HTR-8/SVneo (cell line): ENCODE measurements around a stretch of chr21.

GRCh38 chr21:21200657-21201632 lies 202.7 kb downstream of the NCAM2 start:
- RRBS, result no CpG with 5 or more reads among the region's 6 CpGs

DNA sequence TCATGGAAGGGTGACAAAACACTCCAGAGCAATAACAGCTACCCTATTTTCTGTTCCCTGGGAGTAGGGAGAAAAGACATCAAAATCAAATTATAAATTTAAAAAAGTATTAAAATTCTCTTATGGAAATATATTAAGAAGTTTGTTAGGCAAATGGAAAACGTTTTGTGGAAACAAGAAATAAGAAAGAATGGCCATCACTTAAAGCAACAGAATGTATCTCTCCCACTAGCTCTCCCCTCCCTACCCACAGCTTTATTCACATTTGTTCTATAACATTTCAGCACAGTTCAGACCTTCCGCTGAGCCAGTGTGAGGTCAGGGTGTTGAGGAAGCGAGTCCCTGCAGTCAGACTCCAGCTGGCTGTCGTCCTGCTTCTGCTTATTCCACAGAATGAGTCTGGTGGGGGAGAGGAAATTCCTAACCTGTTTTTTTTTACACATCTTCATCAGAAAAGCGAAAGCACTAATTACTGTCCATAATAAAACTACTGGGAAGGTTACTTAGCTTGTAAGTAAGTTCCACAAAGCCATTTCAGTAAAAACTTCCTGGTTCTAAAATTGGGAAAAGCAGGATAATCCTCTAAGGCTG lies 39.1 kb downstream of the MRPL39 start:
- RRBS, result no CpG with 5 or more reads among the region's 5 CpGs

DNA sequence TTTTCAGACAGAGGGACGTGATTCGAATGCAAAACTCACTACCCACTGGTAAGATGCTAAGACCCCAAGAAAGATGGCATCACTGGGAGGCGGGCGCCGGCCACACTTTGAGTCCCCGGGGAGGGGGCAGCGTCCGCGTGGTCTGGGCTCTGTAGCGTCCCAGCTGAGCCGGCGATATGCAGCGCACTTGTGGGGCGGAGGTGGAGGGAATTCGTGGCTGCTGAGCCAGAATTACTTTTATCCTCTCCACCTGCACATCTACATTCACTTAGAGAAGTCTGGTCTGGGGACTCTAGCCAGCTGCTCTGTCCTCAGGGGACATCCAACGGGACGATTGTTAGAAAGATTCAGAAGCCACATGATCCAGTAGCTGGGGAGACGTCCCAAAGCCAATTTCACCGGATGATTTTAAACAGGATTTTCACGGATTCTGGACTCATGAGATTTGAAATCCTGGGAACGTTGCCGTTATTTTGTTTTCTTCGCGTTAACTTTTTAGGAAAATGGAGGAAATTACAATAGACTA lies 1.2 kb downstream of the JAM2 start:
- RRBS, result 3% methylated on average over 6 of the region's 24 CpGs

- RRBS, result no CpG with 5 or more reads among the region's 4 CpGs
These were observed 47.0 kb downstream of the ATP5PF start for GRCh38 chr21:25687672-25688150.

GRCh38 chr21:25897384-25897845 lies 162.6 kb downstream of the GABPA start:
- RRBS, result no CpG with 5 or more reads among the region's 4 CpGs

DNA sequence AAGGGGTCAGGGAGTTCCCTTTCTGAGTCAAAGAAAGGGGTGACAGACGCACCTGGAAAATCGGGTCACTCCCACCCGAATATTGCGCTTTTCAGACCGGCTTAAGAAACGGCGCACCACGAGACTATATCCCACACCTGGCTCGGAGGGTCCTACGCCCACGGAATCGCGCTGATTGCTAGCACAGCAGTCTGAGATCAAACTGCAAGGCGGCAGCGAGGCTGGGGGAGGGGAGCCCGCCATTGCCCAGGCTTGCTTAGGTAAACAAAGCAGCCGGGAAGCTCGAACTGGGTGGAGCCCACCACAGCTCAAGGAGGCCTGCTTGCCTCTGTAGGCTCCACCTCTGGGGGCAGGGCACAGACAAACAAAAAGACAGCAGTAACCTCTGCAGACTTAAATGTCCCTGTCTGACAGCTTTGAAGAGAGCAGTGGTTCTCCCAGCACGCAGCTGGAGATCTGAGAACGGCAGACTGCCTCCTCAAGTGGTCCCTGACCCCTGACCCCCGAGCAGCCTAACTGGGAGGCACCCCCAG lies 183.9 kb downstream of the GABPA start:
- RRBS, result no CpG with 5 or more reads among the region's 21 CpGs

GRCh38 chr21:25925813-25926532 lies 191.2 kb downstream of the GABPA start:
- RRBS, result no CpG with 5 or more reads among the region's 8 CpGs

- RRBS, result no CpG with 5 or more reads among the region's 3 CpGs
These were observed 172.4 kb downstream of the APP start for GRCh38 chr21:25998129-25998630.

DNA sequence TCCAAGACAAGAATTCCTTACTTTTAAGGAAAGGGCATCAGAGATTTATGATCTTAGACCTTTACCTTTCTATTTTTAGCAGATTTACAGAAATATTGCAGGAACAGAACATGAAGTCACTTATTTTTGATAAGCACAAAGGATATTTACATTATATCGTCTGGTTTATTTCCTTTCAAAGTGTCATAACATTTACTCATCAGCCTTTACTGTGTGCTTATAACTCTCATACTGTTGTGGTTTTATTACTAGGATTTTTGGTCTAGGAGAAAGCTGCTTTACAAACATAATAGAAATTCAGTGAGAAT lies 47.6 kb downstream of the APP start:
- RRBS, result no CpG with 5 or more reads among the region's 1 CpG

DNA sequence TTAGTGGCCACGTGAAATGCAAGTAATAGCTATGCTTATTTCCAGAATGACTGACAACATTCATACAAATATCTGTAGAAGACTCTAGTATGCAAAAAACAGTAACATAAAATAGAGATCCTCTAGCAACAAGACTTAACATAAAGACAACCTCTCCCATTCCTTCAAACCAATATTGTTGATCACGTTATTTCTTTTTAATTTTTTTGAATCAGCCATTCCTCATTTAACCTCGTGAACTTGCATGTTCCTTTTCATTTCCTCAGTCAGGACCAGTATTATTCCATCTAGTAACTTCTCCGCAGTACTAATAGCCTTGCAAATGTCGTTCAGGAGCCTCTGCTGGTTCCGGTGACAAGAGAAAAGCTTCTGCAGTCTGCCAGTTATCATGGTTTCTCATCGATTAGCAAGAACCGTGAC lies 3.1 kb downstream of the APP start:
- RRBS, result no CpG with 5 or more reads among the region's 8 CpGs

DNA sequence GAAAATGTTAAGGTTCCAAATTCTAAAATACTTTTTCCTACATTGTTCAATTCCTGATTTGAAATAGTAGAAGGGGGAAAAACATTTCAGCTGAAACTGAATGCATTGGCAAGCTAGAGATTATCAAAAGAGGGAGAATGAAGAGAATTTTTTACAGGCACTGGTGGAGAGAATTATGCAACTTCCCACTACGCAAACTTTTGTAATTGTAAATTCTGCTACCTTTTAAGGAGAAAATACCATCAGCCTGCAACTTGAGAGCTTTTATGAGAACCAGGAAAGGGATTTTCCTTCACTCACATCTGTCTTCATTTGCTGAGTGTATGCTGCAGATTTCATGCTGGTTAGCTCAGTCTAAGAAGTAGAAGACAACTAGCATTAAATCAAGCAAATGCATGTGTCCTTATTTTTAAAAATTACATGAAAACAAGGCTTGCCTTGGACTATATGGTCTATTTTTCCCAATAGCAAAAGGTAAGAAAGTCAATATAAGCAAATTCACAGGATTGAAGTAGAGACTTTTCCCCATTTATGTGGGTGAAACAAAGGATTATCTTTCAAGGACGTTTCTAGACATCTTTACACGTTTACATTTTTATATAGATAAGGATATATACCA lies 43.6 kb downstream of the ADAMTS1 start:
- RRBS, result no CpG with 5 or more reads among the region's 3 CpGs

- RRBS, result no CpG with 5 or more reads among the region's 4 CpGs
These were observed 10.3 kb downstream of the ADAMTS1 start for GRCh38 chr21:26834937-26835353.

DNA sequence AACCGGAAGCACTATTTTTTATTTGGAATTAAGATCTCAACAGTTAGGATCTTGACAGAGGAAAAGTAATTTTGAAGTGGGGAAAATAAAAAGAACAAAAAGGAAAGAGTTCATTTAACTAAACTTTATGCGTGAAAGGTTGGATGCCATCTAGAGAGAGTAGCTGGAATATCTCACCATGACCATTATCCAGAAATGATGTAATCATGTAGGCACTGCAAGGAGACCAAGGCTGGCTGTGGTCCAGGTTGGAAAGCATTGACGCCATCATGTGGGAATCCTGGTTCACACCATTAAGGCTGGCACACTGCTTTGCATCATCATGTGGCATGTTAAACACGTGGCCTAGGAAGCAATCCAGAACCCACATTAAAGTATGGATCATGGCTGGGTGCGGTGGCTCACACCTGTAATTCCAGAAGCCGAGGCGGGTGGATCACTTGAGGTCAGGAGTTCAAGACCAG lies 4.4 kb downstream of the ADAMTS1 start:
- RRBS, result no CpG with 5 or more reads among the region's 7 CpGs

DNA sequence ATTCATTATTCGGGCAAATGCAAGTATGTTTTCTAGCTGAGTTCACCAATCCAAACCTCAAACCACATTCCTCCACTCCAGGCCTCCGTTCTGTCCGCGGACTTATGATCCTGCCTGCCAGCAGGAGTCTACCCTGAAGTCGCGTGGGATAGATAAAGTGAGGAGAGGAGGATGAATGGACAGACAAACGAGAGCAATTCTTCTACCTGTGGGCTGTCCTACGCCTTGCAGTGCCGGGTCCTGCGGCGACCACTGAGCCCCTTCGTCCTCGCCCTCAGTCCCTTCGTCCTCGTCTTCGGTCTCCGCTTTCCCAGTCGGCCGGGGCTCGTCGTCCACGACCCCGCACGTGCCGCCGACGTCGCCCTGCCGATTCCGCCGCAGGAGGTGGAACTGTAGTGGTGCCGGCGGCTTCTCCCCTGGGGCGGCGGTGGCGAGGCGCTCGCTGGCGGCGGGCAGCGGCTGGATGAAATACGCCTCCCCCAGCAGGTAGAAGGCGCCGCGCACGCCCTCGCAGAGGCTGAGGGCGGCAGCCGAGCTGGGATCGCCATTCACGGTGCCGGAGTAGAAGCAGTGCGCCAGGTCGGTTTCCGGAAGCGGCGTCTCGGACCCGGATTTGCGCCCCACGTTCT lies 1.1 kb downstream of the ADAMTS1 start:
- RRBS, result 2% methylated on average over 19 of the region's 61 CpGs

DNA sequence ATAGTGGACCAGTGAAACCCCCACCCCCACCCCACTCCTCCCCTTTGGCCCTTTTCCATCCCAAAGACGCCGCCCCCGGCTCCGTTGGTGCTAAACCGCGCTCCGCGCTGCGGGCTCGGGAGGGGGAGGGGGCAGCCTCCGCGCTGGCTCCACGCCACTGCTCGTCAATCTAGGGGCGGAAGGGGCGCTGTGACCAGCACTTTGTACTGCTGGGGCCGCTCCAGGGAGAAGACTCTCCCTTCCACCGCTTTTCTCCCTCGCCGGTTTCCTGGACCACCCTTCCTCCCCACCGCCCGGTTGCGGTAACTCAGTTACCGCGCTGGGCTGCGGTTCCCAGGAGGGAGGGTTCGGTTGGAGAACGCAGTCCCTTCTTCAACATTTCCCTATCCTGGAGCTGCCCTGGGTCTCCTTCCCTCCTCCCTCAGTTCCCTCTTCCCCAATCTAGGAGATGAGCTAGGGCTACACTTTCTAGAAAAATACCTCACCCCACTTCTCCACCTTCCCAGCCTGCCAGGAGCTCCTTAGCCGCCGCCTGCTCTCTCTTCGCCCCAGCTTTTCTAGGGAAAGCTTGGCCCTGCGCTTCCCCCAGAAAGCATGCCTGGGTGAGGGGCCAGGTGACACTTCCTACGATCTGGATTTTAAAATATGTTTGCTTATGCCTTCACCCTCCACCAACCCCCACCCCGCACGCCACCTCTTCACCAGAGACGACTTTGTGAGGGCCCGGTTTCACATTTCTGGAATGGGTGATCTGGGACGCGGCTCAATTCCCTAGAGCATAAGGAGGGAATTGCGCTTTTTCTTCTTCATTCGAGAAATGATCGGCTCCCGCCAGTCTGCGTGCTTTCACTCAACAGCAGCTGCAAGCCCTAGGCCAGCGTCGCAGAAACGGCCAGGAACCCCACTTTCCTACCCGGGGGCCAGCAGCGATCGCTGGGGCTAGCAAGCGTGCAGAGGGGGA lies 509 bp upstream of the ADAMTS1 start:
- RRBS, result 2% methylated on average over 7 of the region's 51 CpGs

DNA sequence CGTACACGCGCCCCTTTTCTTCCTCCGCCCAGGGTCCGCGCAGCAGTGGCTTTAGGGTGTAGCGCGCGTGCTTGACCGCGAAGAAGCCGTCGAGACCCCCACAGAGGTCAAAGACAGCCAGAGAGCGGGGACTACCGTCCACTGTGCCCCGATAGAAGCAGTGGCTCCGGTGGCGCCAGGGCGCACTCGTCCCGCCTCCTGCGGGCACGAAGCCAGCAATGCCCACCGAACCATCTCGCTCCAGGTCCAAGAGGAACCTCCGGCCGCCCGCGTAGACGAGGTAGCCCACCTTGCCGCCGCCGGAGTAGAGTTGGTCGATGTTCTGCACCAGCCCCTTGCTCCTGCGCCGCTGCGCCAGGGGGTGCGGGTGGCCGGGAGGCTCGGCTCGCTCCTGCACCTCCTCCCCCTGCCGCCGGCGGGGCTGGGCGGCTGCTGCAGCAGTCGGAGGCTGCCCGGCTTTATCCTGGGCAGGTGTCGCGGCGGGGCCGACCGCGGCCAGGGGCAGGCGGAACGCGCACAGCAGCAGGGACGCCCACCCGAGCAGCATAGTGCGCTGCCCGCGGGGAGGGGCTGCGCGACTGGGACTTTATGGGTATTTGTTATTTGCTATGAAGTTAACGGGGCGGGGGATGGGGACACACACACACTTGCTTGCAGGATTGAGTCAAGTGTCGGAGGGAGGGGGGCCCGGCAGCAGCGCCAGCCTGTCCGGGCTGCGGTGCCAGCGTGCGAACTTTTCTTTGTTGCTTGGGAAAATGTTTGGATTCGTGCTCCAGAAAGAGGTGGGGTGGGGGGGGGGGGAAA lies 841 bp downstream of the ADAMTS5 start:
- RRBS, result 8% methylated on average over 30 of the region's 73 CpGs

GRCh38 chr21:26966649-26966886 lies 320 bp downstream of the ADAMTS5 start:
- RRBS, result 2% methylated on average over 8 of the region's 15 CpGs

- RRBS, result no CpG with 5 or more reads among the region's 4 CpGs
These were observed 412.5 kb upstream of the ADAMTS5 start for GRCh38 chr21:27379372-27379747.

DNA sequence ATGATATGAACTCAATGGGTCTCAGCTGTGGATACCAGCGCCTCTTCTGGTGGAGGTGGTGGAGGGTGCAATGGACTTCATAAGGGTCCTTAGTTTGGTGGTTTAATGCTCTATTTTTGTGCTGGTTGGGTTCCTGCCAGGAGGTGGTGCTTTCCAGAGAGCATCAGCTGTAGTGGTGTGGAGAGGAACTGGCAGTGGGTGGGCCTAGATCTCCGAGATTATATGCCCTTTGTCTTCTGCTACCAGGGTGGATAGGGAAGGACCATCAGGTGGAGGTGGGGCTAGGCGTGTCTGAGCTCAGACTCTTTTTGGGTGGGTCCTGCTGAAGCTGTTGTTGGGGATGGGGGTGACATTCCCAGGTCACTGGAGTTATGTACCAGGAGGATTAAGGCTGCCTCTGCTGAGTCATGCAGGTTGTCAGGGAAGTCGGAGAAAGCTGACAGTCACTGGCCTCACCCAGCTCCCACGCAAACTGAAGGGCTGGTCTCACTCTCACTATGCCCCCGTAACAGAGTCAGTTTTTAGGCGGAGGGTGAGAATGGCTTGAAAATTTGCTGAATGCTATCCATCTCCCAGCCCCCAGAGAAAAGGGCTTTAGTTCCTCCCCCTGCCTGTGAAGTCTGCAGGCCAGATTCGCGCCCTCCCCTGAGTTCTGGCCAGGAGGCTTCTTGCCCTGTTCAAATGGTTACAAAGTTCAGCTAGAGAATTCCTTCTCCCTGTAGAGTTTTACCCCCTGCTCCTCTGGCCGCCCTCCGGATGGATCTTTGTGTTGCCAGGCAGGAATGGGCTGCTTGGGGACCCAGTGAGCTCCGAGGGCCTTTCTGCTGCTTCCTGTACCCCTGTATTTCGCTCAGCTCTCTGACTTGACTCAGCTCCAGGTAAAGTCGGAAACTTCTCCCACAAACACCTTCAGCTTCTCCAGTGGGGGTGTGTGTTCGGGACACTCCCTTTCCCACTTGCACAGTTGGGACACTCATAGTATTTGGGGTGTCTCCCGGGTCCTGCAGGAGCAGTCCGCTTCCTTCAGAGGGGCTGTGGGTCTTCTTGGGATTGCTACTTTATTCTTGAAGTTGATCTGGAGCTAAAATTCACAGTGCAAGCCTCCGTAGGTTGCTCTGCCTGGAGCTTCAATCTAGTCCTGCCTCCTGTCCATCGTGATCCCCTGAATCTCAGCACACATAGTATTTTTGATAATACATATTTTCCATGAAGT lies 795.1 kb downstream of the N6AMT1 start:
- RRBS, result no CpG with 5 or more reads among the region's 19 CpGs